Colonic mucosa (tissue), 1 donor: ENCODE measurements around a stretch of chr21.

GRCh38 chr21:39347100-39347500 is 1.8 kb downstream of the HMGN1 start:
- PRO-cap: no peak

- PRO-cap: bidirectional peak, plus-strand start at chr21:39386054, minus-strand start at chr21:39385709
Observed at GRCh38 chr21:39385127-39386270, 5.4 kb downstream of the GET1 start.

GRCh38 chr21:39486743-39487048 is 34.9 kb downstream of the SH3BGR start:
- PRO-cap: no peak

- PRO-cap: no peak
Observed at GRCh38 chr21:39536000-39536446, 76.7 kb upstream of the B3GALT5 start.

- PRO-cap: no peak
Observed at GRCh38 chr21:39579773-39580237, 32.9 kb upstream of the B3GALT5 start.

DNA sequence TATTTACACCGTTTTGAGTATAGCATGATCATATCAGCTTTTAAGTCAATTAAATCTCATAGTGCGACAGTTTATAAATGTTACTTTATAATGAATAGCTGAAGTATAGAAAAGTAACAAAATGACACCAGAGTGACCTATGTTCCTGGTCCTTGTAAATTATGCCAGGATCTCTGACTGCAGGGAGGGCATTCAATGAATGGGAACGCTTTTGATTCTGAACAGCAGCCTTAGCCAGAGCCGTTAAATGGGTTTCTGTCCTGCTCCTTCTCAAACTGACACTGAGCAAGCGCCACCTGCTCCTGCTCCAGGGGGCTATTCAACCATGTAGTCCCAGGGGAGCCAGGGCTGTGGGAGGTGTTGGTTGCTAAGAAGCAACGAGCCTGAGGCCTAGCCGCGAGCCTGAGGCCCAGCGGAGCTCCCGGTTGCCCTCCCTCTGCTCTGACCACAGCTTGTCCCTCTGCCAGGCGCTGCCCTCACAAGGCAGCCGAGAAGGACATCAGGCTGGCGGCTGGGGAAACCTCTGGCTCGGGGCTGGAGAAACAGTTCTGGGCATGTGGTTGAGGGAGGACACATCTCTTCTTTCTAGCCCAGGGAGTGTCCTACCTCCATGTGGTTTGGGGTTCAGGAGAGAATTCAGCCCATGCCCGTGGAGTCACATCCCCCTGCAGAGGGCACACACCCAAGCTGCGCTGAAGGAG is 17.9 kb downstream of the PCP4 start:
- PRO-cap: no peak

DNA sequence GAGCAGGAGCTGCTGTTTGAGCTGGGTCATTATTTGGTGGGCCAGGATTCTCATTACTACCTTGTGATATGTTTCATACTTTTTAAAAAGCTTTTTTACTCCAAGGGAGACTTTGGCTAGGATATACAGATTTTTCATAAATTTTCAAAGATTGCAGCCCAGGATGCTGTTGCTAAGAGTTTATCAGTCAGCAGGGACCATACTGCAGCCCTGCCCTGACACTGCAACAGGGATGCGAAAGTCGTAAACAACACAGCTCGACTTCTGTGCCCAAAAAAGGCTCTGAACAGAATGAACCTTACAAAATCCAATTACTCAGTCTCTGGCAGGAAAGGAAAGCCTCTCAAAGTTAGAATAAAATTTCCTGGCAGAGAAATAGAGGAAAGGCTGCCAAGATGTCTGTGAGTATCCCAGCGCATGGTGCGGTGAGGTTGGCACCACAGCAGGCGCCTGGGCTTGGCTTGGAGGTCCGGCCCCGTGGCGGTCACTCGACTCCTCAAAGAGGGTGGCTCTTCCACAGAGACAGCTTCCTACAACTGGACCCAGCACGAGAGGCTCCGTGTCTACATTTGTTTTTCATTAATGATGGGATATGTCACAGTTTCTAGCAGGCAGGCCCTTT is 185.7 kb downstream of the PCP4 start:
- PRO-cap: no peak

GRCh38 chr21:40562656-40562951 is 284.4 kb downstream of the DSCAM start:
- PRO-cap: no peak

DNA sequence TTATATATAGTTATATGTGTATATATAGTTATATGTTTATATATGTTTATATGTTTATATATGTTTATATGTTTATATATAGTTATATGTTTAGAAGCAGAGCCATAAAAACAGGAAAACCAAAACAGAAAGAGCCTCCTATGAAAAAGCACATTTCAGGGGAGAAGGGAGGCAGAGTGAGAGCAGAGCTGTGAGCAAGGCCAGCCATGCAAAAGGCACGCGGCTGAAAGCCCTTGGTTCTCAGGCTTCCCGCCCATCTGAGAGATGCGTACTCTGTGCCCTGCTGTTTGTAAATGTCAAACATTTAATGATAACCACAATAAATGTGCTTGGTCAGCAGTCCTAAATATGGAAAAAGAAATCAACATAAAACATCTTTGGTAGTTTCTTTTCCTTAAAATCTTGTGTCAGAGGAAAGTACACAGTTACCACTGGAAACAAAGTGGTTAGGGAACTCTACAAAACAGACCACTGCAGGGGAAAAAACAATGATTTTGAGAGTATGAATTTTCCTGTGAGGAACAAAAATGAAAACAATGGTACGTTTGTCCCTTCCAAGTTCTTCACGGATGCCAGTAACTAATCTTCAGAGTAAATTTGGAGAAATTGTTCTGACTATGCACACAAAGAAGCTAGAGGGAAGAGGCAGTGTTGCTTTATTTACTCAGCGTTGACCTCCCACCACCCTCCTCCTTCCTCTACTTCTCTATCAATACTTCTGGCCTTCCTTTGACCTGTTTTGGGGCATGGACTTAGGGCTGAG is 283.0 kb downstream of the DSCAM start:
- PRO-cap: no peak

GRCh38 chr21:41275105-41275843 is 41.3 kb upstream of the FAM3B start:
- PRO-cap: no peak

DNA sequence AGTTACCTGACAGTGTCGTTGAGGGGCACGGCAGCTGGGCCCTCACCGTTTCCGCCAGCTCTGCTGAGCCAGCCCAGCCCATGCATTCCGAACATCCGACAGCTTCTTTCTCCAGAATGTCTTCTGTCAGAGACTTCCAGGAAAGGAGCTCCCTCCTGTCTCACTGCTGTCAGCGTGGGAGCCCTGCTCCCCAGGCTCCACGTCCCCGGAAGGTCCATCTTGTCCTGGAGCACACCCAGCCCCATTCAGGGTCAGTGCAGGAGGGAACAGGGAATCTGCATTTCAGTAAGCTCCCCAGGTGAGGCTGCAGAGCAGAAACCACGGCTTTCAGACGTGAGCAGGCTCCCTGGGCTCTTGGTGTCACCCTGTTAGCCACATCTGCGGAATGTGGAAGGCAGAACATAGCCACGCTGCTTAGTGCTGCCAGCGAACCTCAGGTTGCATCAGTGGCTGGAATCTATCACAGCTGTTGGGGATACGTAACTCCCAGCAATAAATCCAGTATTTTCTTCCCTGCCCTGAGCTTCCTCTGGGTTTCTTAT is 36.3 kb upstream of the FAM3B start:
- PRO-cap: no peak

DNA sequence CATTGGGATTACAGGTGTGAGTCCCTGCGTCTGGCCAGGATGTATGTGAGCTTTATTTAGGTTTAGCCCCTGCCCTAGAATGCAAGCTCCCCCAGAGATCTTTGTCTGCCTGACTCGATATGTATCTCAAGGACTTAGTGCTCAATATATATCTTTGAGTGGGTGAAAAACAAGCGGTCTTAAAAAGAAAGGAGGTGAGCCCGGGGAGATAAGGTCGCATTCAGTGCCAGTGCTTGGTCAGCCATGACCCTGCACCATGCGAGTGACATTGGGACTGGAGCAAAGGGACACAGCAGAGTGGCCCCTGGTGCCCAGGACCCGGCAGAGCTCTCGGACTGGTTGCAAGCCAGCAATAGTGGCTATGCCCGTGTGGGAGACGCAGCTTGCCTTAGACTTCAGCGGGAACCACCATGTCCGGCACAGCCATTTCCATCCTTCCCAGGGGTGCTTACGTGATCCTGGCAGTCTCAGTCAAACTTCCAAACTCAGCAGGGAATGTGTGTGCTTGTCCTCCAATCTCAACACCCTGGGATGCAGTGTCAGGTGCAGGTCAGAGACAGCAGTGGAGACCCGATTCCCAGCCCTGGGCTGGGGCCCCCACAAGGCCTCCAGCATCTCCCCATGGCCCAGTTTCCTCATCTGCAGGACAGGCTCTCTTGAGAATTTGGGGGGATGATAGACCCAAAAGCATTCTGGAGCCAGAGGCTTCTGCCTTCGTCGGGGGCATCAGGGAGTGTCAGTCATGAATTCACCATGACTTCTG is 1.7 kb downstream of the MX2 start:
- PRO-cap: no peak

DNA sequence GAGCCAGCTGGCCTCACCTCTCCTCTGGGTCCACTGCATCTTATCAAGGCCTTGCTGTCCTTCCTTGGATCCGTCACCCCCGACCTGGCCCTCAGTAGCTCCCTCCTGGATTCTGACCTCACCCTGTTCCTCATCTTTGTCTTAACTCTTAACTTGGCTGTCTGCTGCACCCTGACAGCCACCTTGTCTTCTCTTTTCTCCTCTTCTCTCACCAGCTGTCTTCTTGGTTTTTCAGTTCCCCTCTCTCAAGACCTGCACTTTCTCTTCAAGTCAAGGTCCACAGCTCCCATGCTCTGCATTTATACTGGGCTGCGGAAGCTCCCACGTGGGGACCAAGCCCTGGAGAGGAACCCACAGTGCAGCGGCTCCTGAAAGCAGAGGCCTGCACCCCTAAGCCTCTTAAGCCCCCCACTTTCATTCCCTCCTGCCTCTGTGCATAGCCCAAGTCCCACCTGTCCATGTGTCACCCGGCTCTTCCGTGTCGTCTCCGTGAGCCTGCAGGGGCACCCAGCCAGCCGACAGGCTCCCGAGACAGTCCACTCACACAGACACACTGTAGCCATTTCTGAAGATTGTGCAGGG is 6.0 kb downstream of the MX2 start:
- PRO-cap: no peak

GRCh38 chr21:41579094-41579624 is 71.2 kb upstream of the TMPRSS2 start:
- PRO-cap: bidirectional peak, plus-strand start at chr21:41579361, minus-strand start at chr21:41579235

- PRO-cap: no peak
Observed at GRCh38 chr21:41684164-41684826, 82.6 kb downstream of the RIPK4 start.

GRCh38 chr21:41761074-41761688 is 5.7 kb downstream of the RIPK4 start:
- PRO-cap: no peak

DNA sequence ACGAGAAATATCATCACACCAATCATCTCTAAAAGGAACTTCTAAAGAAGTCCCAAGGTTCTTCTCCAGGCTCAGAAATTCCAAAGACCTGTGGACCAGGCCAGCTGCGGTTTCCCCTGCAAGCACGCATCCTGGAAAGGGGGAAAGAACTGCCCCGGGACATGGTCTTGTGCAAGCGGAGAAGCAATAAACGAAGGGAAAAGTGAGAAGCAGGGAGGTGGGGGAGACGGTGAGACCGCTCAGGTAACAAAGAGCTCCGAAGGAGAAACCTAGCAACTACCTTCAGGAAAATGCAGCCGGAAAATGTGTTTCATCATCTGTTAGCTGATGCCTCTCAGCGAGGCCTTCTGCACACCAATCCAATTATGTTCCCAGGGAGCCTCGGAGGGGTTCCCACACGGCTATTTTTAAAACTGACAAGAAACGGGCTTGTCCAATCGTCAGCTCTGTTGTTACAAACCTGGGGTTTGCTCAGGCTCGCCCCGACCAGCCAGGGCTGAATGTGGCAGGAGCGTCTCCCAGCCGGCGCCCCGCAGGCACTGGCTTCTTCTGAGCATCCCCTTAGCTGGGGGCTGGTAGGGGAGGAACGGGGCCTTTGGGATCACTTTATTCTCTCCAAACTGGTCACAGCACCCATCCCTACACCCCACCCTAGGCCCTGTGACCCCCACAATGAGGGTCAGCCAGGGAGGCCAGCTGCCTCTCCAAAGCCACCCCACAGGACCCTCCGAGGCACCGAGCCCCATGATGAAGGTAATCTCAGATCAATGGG is 3.4 kb downstream of the RIPK4 start:
- PRO-cap: no peak

DNA sequence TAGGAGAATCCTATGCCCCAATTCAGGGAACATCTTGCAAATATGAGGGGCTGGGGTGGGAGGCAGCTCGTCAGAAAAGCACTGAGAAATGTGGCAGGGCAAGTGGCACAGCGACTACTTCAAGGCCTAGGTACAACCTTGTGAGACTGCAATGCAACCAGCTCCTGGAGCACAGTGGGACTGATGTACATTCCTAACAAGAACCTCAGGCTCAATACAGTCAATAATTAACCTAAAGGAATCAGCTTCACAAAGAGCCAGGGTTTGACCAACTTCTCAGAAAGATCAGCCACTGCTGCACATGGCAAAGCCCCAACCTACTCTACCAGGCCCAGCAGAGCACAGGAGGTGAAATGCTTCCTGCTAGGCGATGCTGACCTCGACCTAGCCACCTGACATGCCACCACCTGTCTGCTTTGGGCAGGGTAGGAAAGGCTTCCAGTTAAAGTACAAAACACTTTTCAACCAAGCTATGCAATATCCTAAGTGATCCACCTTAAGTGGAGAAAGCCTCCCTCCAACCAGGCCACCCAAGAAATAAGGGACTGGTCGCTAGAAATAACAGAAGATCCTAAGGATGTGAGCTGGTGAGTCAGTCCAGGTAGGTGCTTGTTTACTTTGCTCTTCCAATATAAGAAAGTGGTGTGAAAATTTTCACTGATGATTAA is 2.2 kb downstream of the RIPK4 start:
- PRO-cap: no peak

GRCh38 chr21:41801462-41801866 is 34.6 kb upstream of the RIPK4 start:
- PRO-cap: no peak

GRCh38 chr21:41814052-41814438 is 47.2 kb upstream of the RIPK4 start:
- PRO-cap: no peak